Neural cell (in vitro differentiated cells): ENCODE measurements around a stretch of chr13.

GRCh38 chr13:110337083-110337897 lies 30.2 kb downstream of the COL4A2 start:
- RAMPAGE, long total RNA: no peak

GRCh38 chr13:110362981-110363483 lies 55.9 kb downstream of the COL4A2 start:
- RAMPAGE, long total RNA: no peak

DNA sequence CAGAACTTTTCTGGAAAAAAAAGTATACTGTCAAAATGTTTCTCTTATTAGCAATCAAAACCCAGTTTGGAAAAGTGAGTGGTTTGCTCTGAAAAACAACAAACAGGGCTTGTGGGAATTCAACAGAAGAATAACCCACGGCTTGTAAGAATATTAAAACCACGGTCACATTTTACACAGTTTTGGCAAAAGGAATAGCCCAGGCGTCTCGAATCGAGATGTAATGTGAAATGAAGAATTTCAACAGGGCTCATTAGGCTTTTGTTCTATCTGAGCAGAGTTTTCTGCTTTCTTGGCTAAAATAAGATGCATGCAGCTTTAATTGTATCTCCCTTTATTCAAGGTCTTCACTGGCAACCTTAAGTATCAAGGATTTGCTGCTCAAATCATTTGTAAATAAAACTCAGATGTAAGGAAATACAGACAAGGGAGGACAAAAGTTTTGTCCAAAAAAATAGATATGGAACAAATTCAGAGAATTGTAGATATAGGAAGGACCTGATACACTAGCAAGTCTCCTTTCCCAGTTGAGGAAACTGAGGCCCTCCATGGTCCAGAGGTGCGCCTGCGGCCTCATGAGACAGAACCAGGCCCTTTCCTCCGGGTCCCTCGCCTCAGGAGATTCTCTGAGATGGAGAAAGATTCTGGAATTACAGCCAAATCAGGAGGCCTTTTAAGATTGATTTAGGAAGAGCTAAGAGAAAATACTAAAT lies 71.0 kb downstream of the COL4A2 start:
- RAMPAGE, long total RNA: no peak

GRCh38 chr13:110424568-110425204 lies 117.6 kb downstream of the COL4A2 start:
- RAMPAGE, long total RNA: no peak

- RAMPAGE, long total RNA: no peak
Observed at GRCh38 chr13:110470276-110470968, 91.1 kb downstream of the RAB20 start.

- RAMPAGE, long total RNA: no peak
Observed at GRCh38 chr13:110518416-110518941, 43.0 kb downstream of the RAB20 start.

DNA sequence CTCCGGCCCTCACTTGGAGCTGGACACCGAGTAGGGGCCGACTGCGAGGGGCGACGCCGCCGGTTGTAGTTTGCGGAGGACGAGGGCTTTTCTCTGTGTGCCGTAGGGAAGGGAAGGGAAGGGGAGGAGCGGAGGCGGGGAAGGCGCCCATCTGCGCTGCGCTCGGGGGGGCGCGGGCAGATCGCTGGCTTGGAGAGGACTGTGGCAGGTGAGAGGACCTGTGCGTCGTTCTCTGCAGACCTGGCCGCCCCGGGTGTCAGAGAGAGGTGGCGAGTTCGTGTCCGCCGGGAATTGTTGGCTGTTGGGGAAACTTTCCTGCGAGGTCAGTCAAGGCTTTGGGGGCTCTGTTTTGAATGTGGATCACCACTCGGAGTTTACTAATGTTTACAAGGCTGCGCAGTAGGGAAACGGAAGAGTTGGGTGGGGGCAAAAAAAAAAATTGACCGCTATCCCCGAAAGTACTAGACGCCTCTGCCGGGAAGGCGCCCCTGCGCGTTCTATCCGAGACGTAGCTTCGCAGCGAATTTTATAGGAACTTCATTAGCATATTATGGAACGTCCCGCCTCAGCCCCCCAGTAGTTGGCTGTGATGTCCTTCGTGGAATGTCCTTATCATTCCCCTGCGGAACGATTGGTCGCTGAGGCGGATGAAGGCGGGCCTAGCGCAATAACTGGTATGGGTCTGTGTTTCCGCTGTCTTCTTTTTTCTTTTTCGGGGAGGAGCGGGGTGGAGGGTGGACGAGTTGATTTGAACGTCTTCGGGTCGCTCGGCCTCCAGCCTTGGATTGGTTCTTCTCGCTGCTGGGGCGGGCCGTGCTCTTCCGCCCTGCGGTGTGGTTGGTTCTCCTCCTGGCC lies 1.6 kb downstream of the ING1 start:
- RAMPAGE, long total RNA: no peak

- RAMPAGE, long total RNA: no peak
Observed at GRCh38 chr13:110715710-110716648, 2.5 kb downstream of the ING1 start.

DNA sequence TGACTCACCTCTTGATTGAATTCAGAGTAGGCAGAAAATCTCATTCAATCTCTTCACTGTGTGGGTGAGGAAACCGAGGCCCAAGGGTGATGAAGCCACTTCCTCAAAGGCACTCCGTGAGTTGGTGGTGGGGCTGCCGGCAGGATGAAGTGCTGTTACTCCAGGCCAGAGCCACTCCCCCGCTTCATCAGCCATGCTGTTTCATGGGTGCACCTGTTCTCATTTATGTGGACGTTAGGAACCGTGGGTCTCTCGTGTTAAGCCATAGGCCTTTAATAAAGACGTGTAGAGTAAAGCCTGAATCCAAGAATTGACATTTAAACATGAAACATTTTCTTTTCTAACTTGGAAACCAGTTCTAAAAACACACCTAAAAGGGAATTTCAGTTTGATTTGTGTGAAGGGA lies 13.3 kb downstream of the ING1 start:
- RAMPAGE, long total RNA: no peak

DNA sequence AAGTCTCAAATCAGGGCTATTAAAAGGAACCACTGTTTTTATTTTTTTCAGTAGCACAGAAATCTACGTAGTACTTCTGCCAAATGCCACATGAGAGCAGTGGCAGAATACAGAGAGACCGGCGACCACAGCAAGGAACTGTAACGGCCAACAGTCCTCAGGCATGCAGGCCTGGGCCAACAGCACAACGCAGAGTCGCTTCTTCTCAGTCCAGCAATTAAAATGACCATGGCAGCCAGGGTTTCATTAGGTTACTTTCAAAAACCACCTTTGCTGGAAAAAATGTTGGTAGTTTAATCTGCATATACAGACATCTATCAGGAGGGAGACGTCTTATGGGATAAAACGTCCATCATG lies 34.2 kb downstream of the ANKRD10 start:
- RAMPAGE, long total RNA: no peak

- RAMPAGE, long total RNA: no peak
Observed at GRCh38 chr13:111212036-111212701, 97.1 kb downstream of the ARHGEF7 start.

DNA sequence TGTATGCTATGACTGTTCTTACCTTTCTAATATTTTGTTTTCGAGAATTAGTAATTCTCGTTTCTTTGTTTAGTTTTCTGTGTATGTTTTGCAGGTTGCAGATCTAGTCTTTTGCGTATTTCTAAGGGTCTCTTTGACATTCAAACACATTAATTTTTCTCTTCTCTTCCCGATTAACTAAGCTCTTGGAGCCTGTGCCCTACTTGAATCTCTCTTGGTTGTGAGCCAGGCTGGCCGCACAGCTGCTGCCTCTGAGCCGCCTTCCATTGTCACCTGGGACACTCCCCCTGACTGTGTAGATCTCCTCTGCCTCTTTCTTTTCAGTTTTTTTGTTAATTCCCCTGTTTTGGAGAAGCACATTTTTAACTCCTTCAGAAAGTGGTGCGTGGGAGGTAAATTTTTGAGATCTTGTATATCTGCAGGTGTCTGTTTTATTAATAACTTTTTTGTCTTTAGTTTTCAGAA lies 100.5 kb downstream of the ARHGEF7 start:
- RAMPAGE, long total RNA: no peak

- RAMPAGE, long total RNA: no peak
Observed at GRCh38 chr13:111278022-111278782, 42.2 kb upstream of the TEX29 start.

DNA sequence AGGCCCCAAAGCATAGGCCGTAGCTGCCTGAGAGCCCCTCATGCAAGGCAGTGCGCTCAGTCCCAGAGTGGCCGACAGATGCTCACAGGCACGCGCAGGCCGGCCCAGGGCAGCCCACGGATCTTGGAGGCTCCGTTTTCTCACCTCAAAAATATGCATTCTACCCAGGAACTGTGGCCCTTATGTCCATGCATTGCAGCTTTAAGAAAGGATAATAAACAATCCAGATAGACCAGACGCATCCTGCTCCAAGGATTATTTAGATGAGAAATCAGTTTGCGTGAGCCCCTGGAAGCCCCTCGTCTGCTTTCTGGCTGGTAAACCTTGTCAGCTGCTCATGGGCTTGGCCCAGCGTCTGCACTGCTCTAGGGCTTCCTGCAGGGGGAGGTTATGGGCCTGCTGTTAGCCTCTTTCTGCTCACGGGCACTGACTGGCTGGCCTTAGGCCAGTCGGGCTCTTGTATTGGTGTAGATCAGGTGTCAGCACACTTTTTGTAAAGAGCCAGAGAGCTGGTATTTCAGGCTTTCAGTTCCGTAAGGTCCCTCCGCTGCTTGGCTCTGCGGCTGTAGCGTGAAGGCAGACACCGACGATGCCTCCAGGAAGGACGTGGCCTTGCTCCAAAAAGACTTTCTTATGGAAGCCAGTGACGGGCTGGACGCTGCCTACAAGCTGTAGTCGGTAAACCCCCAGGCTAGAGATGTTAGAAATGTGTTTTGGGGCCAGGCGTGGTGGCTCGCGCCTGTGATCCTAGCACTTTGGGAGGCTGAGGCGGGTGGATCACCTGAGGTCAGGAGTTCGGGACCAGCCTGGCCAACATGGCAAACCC lies 24.3 kb downstream of the TEX29 start:
- RAMPAGE, long total RNA: no peak

GRCh38 chr13:112212951-112214018 lies 146.3 kb downstream of the SOX1 start:
- RAMPAGE, long total RNA: no peak

DNA sequence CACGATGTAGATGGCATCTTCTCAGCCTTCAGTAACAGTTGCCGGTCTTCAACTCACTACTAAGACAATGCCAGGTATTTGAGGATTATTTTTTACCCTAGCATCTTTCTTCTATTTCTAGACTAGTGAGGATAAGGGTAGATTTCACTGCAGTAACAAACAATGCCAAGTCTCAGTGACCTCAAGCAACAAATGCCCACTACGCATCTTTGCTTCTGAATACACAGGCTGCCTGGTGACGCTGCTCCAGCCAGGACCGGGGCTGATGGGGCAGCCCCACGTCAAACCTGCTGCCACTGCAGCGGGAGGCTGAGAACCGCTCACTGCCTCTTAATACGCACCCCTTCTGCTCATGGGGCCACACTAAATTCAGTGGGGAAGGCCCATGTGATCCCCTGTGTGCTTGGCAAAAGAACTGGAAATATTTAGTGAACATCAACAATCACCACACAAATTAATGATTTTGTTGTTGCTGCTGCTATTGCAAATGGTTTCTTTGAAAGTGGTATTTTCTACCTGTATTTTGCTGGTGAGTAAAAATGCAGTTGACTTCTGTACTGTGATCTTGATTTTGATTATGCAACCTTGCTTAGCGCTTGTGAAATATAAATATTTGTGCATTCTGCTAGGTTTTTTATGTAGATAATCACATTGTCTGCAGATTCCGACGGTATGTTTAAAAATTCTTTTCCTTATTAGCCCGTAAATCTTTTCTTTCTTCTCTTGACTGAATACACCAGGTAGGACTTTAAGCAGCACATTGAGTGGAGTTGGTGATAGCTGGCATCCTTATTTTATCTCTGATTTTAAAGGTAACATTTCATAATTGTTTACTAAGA lies 139.5 kb upstream of the SPACA7 start:
- RAMPAGE, long total RNA: no peak

- RAMPAGE, long total RNA: no peak
Observed at GRCh38 chr13:112527334-112527782, 60.6 kb downstream of the TUBGCP3 start.

DNA sequence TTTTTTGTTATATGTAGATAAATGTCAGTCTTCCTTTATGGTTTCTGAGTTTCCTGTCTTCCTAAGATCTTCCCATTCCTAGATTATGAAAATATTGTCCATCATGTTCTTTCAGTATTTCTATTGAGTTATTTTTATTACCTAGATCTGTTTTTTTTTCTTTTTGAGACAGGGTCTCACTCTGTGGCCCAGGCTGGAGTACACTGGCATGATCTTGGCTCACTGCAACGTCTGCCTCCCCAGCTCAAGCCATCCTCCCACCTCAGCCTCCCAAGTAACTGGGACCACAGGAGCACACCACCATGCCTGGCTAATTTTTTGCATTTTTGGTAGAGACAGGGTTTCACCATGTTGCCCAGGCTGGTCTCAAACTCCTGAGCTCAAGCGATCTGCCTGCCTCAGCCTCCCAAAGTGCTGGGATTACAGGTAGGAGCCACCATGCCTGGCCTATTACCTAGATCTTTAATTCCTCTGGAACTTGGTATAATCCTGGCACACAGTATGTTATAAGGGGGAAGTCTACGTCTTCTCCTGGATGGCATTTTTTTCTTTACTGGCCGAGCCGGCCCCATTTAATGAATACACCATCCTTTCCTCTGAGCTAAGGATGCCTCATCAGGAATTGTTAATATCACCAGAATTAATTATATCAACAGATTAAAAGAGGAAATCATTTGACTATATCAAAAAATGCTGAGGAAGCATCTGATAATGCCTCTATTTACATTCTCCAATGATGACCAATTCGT lies 59.1 kb downstream of the TUBGCP3 start:
- RAMPAGE, long total RNA: no peak

DNA sequence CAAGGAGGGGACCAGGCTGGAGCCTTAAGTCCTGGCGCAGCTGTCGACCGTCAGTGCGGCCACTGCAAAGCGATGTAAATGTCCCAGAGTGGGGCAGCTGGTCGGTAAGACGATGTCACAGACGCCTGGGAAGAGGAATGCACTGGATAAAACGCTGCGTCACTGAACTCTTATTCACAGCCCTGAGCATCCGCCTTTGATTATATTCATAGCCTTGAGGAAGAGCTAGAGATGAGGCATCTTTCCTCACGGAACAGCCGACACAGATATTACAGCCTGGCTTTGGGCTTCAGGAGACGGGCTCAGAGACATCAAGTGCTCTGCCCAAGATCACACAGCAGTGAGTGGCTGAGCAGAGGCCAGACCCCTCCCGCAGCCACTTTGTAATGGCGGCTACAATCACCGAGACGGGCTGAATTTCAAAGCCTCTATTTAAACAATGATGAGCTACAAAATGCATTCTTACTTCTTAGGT lies 17.7 kb upstream of the TUBGCP3 start:
- RAMPAGE, long total RNA: no peak

- RAMPAGE, long total RNA: no peak
Observed at GRCh38 chr13:112689474-112689649, 476 bp upstream of the ATP11A start.